ENCODE data around the gene MSRB3.

DNA sequence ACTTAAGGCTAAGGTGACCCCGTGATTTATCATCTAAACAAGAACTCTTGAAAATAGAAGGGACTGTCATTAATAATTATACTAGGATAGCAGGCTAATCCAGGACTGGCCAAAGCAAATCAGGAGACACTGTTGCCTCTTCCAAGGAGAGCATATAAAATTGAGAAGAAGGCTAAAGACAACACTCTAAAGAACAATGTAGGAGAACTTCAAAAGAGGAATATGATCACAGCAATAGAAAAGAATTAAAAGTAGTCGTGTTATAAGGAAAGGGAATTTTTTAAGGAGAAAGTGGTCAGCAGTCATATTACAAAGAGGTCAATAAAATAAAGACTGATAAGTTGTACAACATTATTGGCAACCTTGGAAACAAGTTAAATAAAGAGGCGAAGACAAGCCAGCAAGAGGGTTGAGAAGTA is 79.4 kb upstream of the MON2 start:
- PRO-cap, 3 experiments, result no peak in any of the 3 experiments
- RRBS, result no CpG with 5 or more reads among the region's 3 CpGs

DNA sequence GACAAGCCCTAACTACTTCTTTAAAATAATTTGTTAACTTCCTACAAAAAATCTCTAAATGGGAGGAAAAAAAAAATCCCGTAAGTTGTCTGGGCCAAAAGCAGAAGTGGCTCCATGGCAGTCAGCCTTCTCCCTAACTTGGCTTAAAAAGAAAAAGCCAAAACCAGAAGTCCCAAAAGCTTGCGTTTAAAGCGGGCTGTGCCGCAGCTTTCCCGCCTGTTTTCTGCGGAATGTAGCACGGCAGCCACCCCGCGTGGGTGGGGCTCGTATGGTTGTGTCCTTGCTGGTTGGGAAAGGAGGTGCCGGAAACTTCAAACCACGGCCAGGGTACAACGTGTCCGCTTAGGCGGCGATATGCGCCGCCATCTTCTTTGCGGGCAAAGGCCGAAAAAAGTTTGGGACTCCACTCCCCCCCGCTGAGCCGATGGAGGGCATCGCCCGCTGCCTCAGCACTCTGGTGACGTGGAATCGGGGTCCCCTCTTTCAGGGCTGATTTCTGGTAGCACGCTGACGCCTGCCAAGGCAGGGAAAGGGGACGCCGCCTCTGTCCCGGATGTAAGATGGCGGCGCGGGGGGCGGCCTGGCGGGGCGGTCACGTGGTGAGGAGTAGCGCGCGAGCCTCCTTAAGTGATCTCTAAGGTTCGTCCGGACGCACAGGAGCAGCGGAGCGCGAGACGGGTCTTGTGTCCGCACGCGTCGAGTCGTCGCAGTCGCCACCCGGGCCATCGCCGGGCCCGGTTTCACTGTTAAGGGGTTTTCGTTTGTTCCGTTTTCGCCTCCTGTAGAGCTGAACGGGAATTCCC is 135.8 kb downstream of the MON2 start:
- PRO-cap, 3 experiments, result peak in 3 of 3 experiments; most common plus-strand start position 314 of the sequence (in 3); most common minus-strand start position 742 of the sequence (in 3)
- RRBS, result 1% methylated on average over 26 of the region's 63 CpGs

GRCh38 chr12:62684901-62685270 is 218.3 kb downstream of the MON2 start:
- PRO-cap, 3 experiments, result no peak in any of the 3 experiments
- RRBS, result no CpG with 5 or more reads among the region's 4 CpGs

- PRO-cap, 3 experiments, result no peak in any of the 3 experiments
- RRBS, result no CpG with 5 or more reads among the region's 3 CpGs
Observed at GRCh38 chr12:62789810-62790182, 145.2 kb downstream of the PPM1H start.

GRCh38 chr12:63045160-63045702 is 105.8 kb downstream of the AVPR1A start:
- PRO-cap, 3 experiments, result no peak in any of the 3 experiments
- RRBS, result no CpG with 5 or more reads among the region's 3 CpGs

GRCh38 chr12:63150054-63150714 is 817 bp downstream of the AVPR1A start:
- PRO-cap, 3 experiments, result peak in 1 of 3 experiments; most common minus-strand start chr12:63150657 (in 1)
- RRBS, result no CpG with 5 or more reads among the region's 65 CpGs

GRCh38 chr12:63808803-63809148 is 29.1 kb downstream of the RXYLT1 start:
- PRO-cap, 3 experiments, result no peak in any of the 3 experiments
- RRBS, result no CpG with 5 or more reads among the region's 2 CpGs

DNA sequence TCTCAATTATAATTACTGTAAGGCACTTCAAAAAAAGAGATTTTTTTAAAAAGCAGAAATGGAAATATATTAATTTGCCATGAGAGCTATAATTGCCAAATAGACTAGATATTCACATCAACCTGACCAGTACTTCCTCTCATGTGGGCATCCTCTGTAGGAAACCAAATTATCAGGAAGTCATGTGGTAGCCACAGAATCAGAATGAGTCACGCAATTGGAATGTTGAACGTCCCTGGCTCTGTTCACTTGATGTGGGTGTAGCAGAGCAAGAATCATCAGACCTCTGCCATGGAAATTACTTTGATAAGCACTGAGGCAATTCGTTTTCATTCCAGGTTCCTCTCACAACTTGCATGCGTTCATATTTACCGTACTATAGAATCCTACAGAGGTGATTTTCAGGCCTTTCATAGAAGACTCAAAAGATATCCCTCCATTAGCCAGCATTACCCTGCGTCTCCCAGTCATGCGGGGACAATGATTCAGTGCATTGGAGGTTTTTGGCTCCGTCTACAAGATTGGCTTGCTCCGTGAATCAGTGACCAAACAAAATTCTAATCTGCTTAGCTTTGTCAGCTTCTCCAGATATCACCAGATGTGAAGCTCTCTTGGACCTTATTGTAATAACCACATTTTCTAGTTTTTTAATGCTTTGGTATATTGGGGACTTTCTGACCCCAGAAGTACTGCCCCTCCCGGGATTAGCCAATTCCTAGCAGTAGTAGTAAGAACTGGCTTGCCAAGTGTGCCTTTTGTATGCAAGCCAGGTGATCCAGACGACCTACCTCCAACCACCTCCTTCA is 133.5 kb downstream of the KICS2 start:
- PRO-cap, 3 experiments, result no peak in any of the 3 experiments
- RRBS, result no CpG with 5 or more reads among the region's 11 CpGs

DNA sequence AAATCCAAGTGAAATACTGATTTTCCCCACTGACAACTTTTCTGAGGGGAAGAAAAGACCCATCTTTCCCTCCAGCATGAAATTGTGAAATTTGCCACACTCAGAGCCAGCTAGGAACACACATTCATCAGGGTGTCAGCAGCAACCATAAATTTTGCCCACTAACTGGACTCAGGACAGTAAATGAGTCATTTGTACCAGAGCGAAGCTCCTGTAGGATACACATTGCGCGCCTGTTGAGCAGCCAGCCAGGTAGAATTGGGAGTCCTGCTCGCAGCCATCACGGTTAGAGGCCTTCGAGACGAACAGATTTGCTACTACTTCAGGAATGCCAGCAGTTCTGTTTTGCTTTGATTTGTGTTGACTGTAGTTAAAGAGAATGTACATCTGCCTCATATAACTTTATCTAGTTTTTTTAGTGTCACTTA is 117.7 kb downstream of the KICS2 start:
- PRO-cap, 3 experiments, result no peak in any of the 3 experiments
- RRBS, result no CpG with 5 or more reads among the region's 7 CpGs

DNA sequence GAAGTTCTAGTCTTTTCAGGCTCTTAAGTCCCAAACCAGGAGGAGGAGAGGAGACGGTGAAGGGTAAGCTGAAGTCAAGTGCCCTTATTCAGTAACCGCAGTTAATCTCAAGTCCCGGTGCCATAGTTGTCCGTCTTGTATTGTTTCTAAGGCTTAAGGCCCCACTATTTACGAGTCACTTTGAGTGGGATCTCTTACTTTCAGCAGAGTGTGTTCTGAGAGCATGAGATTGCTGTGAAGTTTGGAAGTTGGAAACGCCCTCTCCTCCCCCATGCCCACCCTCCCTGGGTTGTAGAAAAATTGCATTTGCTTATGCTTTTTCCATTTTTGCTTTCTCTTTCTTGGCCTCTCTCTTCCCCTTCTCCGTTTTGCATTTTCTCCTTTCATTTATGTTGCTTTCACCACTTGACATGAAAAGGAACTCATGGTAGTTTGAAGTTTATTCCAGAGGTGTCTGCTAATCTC is 1.6 kb downstream of the RASSF3 start:
- PRO-cap, 3 experiments, result no peak in any of the 3 experiments
- RRBS, result no CpG with 5 or more reads among the region's 7 CpGs

DNA sequence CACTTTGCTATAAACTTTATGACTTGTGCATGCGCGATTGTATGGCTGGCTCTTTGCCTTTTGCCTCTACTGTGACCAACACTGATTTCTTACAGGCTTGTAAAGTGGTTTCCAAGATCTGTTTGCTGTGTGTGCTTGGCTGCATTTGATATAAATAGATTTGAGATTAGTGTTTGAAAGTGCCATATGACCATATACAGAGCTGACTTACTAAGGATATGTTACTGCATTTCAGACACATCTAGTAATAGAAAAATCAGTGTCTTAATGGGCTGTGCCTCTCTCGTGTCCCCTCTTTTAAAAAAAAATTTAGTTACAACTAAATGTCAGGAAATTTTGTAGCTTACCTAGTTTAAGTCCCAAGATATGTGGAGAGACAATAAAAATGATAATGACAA is 40.6 kb downstream of the RASSF3 start:
- PRO-cap, 3 experiments, result no peak in any of the 3 experiments
- RRBS, result no CpG with 5 or more reads among the region's 3 CpGs

GRCh38 chr12:64680162-64680579 is 69.9 kb downstream of the RASSF3 start:
- PRO-cap, 3 experiments, result no peak in any of the 3 experiments
- RRBS, result no CpG with 5 or more reads among the region's 5 CpGs

GRCh38 chr12:64714526-64715107 is 44.6 kb downstream of the GNS start:
- PRO-cap, 3 experiments, result no peak in any of the 3 experiments
- RRBS, result no CpG with 5 or more reads among the region's 6 CpGs

DNA sequence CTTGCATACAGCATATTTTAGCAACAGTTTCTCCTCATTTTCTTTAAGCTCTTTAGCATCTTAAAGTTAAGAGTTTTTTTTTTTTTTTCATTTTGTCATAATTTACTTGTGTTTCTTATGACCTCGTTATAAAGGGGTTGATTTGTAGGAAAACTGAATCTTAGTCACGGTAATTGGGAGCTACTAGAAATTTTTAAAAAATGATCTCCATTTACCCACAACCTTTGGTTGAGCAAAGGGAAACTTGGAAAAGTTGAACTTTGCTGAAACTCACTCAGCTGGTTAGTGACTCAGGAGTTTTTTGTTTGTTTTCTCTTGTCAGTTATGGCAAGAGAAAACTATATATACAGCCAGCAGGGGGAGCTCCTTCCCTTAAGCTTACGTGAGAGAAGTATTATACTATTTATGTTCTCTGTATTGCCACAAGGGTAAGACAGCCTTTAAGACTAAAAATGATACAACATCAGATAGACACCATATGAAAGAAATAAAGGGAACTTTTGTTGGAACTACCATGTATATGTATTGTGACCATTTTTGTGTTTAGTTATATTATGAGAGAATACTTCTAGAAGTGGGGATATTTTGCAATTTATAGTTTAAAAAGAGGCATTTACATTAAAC is 28.3 kb upstream of the TBC1D30 start:
- PRO-cap, 3 experiments, result no peak in any of the 3 experiments
- RRBS, result no CpG with 5 or more reads among the region's 3 CpGs

GRCh38 chr12:64889782-64890431 is 65.5 kb downstream of the TBC1D30 start:
- PRO-cap, 3 experiments, result no peak in any of the 3 experiments
- RRBS, result no CpG with 5 or more reads among the region's 11 CpGs

DNA sequence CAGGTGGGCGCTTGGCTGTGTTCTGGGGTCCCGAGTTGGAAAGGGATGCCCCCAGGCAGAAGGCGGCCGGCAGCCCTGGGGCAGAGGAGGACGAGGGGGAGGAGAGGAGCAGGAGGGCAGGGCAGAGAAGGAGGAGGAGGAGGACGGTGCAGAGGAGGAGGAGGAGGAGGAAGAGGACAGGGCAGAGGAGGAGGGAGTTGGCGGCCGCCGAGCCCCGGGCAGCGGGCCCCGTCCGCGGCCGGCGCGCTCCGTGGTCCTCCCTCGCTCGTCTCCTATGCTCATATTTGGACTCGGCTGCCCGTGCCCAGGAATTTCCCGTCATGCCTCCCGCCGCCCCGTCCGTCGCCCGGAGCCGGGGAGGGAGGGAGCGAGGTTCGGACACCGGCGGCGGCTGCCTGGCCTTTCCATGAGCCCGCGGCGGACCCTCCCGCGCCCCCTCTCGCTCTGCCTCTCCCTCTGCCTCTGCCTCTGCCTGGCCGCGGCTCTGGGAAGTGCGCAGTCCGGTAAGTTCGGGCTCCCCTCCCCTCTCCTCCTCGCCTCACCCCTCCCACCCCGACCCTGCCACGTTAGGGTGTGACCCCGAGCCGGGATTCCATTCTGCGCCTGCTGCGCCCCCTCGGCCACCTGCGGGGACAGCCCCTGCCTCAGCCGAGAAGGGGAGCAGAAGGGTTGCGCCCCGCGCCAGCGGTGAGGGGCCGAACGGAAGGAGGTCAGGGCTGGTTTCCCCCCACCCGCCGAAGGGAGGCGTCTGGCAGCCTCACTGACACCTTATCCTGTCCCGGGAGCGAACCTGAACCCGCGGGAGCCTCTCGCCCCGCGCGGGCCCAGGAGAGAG is at the start of gene MSRB3:
TSS of gene MSRB3 (plus strand) at position 321 of the 835 bp plus-strand sequence.
- PRO-cap, 3 experiments, result peak in 3 of 3 experiments; most common plus-strand start position 349 of the sequence (in 3); most common minus-strand start position 464 of the sequence (in 3)
- RRBS, result 1% methylated on average over 28 of the region's 73 CpGs

GRCh38 chr12:65729309-65729764 is 94.9 kb upstream of the HMGA2 start:
- PRO-cap, 3 experiments, result no peak in any of the 3 experiments
- RRBS, result 8% methylated on average over 17 of the region's 36 CpGs

- PRO-cap, 3 experiments, result no peak in any of the 3 experiments
- RRBS, result no CpG with 5 or more reads among the region's 13 CpGs
Observed at GRCh38 chr12:65826537-65827440, 2.5 kb downstream of the HMGA2 start.

GRCh38 chr12:66286034-66286381 is 16.3 kb upstream of the HELB start:
- PRO-cap, 3 experiments, result no peak in any of the 3 experiments
- RRBS, result no CpG with 5 or more reads among the region's 1 CpG

- PRO-cap, 3 experiments, result no peak in any of the 3 experiments
- RRBS, result no CpG with 5 or more reads among the region's 6 CpGs
Observed at GRCh38 chr12:66304081-66305157, 2.1 kb downstream of the HELB start.

All from breast (tissue), 4 donors.